ENCODE results near the genes ARMCX4, TCEAL2, ARMCX5, BEX3, H2BW1 and RNF128.

DNA sequence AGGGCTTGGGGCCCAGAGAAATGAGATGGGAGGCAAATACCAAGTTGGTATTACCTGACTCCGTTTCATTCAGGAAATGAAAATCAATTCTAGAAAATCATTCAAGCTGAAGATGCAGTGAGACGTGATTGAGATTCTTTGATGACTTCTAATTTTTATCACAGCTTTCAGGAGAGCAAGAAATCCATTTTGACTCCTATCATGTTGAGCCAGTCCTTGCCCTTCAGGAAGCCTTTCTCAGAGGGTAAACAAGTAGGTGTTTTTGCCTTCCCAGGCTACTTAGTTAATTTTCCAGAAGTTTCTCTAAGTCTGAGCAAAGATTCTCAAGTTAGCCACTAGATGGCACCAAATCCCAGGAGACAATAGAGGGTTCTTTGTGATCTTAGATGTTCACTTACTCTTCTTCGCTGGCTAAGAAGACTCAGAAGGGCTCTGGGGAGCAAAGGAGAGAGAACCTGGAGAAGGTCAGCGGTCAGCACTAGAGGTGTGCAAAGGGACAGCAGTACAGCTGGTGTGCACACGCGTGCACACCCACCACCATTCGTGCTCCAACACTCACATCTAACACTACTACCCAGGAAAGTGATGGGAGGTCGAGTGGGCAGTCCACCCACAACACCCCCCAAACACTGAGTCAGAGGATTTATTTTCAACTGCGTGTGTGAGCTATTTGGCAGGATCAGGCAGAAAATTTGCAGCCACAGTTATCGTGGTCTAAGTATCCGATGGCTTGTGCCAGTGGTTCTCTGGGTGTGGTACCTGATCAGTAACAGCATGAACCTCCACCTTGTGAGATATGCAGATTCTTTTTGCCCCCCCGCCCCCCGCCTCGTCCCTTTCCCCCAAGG, 7.5 kb downstream of the HNRNPH2 start:
- PRO-cap: no peak
- RAMPAGE, long total RNA, 3 experiments: no peak in any of the 3 experiments

DNA sequence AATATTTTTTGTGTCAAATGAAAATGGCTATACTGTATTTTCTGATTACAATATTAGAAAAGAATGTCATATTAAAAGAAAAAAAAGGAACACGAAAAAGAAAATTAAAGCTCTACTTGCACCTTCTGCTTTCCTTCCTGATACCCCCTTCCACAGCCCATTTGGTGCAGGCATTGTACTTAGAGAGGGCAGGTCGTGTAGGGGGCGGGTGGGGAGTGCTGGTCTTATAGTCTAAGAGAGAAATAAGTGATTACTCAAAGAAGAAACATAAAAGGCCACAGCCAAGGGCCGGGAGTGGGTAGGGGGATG, 459 bp upstream of the ARMCX4 start:
- PRO-cap: no peak
- RAMPAGE, long total RNA, 3 experiments: no peak in any of the 3 experiments

DNA sequence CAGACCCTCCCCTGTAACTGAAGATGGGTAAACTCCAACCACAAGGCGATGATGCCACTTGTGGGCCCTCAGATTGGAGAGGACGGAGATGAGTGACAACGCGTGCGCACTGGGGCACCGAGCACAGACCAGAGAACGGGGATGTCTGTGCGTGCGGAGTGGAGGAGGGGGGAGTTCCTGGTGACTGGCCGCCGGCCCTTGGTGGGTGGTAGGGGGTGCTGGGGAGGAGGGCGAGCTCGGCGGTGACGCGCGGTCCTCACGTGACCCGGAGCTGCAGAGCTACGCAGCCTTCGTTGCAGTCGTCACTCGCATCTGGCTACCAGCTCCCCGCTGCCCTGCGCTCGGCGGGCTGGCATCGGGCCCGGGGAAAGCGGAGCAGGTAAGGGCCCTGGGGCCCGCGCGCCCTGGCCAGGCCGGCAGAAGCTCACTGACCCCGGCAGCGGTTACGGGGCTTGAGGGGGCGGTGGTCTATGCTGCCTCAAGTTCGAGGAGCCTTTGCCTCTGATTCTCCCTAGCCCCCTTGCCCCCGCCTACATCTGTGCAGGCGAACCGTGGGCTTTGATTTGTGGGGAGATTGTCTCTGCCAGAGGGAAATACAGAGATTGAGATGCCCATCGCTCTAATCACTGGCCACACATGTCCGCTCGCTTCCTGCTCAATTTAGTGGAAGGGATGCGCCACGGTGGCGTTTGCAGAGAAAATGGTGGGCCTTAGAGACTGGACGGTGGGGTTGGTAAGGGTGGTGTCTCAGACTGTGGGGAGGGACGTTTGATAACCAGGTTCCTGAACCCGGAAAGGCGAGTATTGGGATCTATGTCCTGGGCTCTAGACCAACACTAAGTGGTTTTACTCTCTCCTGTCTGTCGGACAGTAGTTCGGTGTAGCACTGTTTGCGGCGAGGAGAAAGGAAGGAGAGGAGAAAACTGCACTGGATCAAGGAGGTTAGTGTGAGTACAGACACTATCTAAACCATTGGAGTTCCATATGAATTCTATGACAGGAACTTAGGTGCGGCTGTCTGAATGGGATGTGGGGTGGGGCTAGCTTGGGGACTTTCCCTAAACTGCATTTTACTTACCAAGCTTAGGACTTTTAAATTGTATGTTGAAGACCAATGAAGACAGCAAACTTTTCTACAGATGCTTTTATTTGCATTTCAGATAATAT, at the start of gene ARMCX4:
TSS of gene ARMCX4 (plus strand) at position 305 of the 1,167 bp plus-strand sequence.
- PRO-cap: bidirectional peak, plus-strand start at position 305 of the sequence, minus-strand start at position 200 of the sequence
- RAMPAGE, long total RNA, 3 experiments: start-site peak on the plus strand in 1 of 3 experiments, centred at position 304 of the sequence, 20 reads per replicate

- PRO-cap: no peak
- RAMPAGE, long total RNA, 3 experiments: no peak in any of the 3 experiments
These were observed 33.8 kb upstream of the ARMCX2 start for GRCh38 chrX:101693355-101693898.

DNA sequence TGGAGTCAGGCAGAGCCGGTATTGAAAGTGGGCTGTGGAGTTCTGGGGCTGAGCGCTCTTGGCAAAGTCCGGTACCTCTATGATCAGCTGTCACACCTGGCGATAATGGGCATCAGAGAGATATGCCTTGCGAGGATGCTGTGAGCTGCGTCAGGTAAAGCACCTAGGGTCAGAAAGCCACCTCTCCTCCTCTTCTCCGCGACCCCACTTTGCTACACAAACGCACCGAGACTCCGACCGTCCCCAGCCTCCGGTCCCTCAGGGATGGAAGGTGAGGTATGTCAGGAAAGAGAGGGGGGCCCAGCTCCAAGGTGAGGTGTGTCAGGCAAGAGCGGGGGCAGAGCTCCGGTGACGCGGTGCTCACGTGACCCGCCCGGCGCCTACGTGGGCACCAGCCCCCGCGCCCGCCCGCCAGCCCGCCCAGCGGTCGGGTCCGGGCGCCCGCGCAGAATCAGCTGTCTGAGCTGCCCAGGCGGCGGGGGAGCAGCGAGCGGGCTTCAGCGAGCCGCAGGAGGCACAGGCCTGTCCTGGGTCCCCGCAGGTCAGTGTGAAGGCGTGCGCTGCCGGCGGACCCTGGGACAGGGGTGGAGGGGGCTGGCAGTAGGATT, at the start of gene TCEAL2:
TSS of gene TCEAL2 (plus strand) at position 414 of the 608 bp plus-strand sequence.
- PRO-cap: unidirectional peak, plus-strand start at position 414 of the sequence
- RAMPAGE, long total RNA, 3 experiments: no peak in any of the 3 experiments

DNA sequence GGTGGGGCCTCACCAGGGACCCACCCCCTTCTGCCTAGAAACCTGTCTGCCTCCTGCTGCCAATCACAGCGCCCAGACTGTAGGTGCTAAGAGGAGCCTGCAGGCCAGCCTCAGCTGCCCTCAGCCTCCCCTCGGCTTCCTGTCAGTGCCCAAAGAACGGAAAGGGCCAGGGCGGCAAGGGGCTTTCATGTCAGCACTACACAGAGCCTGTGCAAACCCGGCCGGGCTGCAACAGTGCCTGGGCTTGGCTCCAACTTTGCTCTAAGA, 92.5 kb downstream of the NXF2 start:
- PRO-cap: no peak
- RAMPAGE, long total RNA, 3 experiments: no peak in any of the 3 experiments

DNA sequence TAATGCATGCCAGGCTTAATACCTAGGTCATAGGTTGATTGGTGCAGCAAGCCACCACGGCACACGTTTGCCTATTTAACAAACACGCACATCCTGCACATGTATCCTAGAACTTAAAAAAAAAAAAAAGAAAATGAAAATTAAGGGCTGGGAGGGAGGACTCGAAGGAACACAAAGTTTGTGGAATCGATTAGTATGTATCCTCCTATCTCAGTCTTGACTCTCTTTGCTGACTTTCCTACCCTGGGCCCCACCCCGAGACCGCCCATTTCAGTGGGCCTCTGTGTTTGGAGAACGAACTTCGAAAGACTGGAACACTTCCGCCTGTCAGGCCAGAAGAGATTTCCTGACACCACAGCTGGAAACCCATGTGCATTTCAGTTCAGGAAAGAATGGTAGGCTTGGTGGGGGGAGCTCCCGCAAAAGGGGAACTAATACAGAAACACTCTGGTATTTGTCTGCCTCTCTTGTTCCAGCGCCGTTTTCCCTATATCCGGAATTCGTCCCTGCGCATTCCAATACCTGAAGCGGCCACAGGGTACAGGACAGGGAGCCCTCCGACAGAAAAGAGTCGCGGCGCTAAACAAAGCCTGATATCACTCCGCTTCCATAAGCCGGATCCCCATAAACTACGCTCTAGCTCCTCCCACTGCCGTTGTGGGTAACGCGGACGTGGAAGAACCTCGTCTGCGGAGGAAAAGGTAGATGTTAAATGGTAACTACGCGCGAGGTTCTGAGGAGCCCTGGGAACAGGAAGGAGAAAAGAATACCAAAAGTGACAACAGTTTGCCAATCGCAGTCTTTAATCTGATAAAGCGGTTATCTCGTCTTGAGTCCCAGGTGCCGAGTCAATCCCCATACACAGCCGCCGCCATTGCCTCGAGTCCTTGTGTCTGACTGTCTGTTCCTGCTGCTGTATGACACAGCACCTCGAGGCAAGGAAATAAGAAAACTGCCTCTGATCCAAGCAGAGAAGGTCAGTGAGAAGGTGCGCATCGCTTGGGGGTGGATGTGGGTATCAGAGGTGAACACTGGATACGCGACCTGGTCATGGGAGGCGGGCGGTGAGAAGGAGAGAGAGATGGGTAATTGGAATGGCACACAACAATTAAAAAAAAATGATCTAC, at the start of gene ARMCX5:
TSS of gene ARMCX5 (plus strand) at position 644 of the 1,127 bp plus-strand sequence.
- PRO-cap: bidirectional peak, plus-strand start at position 655 of the sequence, minus-strand start at position 482 of the sequence
- RAMPAGE, long total RNA, 3 experiments: start-site peak on the plus strand in 3 of 3 experiments, centred at positions 646 to 650 of the sequence, 74 to 97 reads per replicate

GRCh38 chrX:103375923-103376698, at the start of gene BEX3:
BEX3 (plus strand) TSS chrX:103376538.
- PRO-cap: unidirectional peak, plus-strand start at chrX:103376538
- RAMPAGE, long total RNA, 3 experiments: start-site peak on the plus strand in 3 of 3 experiments, at chrX:103376501-103376542 at its widest, 168 to 214 reads per replicate

GRCh38 chrX:103674422-103675788, 11.6 kb downstream of the MORF4L2 start:
- PRO-cap: no peak
- RAMPAGE, long total RNA, 3 experiments: no peak in any of the 3 experiments

- PRO-cap: no peak
- RAMPAGE, long total RNA, 3 experiments: no peak in any of the 3 experiments
These were observed 1.4 kb downstream of the MORF4L2 start for GRCh38 chrX:103685131-103685403.

DNA sequence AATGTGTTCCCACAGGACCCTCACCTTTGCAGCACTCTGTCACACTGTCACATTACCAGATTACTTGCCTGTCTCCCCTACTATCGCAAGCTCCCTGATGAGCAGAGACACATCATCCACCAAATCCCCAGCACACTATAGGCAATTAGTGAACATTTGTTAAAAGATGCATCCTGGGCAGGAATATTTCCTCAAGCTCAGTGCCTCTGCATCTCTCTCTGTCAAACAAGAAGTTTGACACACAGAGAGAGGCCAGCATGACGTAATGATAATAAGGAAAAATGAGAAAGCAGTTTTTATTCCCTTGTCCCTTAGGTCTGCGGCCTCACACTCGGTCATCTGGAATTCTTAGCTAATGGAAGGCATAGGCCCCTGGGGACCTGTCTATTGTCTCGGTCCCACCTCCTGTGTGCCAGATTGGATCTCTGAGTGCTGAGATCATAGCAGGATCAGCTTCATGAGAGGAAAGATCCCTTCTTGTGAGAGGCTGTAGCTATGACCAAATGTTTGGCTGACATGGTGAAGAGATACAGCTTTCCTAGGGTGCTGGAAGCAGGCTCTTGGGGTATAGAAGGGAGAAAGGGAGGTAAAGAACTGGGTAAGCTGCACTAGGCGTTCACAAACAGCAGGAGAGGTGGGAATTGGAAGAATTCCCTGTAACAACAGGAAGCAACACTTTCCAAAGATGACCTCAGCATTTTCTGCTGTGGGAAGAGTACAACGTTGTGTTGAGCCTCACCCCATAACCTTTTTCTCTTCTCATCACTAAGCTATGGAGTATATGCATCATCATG, 20.1 kb downstream of the TMEM31 start:
- PRO-cap: no peak
- RAMPAGE, long total RNA, 3 experiments: no peak in any of the 3 experiments

GRCh38 chrX:104013657-104014103, at the start of gene H2BW1:
H2BW1 (minus strand) TSS chrX:104013708.
- PRO-cap: no peak
- RAMPAGE, long total RNA, 3 experiments: no peak in any of the 3 experiments

DNA sequence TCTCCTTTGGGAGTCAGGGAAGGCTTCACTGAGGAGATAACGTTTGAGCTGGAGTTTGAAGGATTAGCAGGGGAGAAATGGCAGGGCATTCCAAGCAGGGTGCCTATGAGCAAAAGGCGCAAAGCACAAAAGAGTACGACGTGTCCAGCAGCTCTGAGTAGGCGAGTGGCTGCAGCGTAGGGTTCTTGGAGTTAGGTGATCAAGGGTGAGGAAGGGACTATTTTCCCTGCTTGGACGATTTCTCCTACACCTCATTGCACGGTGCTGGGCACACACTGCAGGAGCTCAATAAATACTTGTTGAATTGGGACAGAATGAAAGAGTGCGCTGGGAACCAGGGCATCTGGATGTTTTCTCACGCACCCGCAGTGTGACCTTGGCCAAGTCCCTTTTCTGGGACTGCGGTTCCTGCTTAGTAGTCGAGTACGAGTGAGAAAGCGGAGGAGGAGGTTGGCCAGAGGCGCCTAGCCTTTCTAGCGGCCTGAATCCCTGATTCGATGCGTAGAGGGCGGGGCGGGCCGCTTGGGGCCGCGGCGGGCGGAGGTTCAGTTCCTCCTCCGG, 352 bp upstream of the FAM199X start:
- PRO-cap: bidirectional peak, plus-strand start outside the sequence, minus-strand start at position 401 of the sequence
- RAMPAGE, long total RNA, 3 experiments: no peak in any of the 3 experiments

DNA sequence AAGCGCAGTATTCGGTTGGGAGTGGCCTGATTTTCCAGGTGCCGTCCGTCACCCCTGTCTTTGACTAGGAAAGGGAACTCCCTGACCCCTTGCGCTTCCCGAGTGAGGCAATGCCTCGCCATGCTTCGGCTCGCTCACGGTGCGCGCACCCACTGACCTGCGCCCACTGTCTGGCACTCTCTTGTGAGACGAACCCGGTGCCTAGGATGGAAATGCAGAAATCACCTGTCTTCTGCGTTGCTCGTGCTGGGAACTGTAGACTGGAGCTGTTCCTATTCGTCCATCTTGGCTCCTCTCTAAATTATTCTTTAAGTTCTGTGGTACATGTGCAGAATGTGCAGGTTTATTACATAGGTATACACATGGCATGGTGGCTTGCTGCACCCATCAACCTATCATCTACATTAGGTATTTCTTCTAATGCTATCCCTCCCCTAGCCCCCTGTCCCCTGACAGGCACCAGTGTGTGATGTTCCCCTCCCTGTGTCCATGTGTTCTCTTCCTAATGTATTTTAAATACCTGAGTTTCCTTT, 310.3 kb downstream of the TEX13A start:
- PRO-cap: no peak
- RAMPAGE, long total RNA, 3 experiments: no peak in any of the 3 experiments

- PRO-cap: no peak
- RAMPAGE, long total RNA, 3 experiments: no peak in any of the 3 experiments
These were observed 8.6 kb upstream of the PWWP3B start for GRCh38 chrX:106159553-106159946.

DNA sequence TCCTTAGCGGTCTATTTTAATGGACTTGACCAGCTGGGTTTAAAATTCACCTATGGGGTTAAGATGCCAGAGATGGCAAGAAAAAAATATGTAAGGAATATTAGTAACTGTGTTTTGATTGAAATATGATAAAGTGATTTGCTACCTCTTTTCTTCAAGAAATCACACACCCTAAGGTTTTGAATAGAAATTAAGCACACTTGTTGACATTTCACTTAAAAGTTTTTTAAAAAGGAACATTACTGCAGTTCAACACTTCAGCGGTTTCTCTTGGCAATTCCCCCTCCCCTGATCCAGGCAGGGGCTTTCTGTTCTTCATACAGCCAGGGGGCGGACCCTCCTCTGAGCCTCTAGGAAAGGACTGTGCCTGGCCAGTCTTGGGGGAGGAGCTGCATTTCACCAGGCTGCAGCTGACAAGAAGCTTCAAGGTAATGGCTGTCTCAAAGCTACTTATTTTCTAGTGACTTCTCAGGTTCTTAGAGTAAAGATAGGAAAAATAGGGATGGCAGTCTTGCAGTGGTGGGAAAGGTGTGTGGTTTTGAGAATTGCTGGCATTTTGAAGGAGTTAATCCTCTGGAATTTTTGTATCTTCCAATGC, 33.3 kb downstream of the PWWP3B start:
- PRO-cap: no peak
- RAMPAGE, long total RNA, 3 experiments: no peak in any of the 3 experiments

DNA sequence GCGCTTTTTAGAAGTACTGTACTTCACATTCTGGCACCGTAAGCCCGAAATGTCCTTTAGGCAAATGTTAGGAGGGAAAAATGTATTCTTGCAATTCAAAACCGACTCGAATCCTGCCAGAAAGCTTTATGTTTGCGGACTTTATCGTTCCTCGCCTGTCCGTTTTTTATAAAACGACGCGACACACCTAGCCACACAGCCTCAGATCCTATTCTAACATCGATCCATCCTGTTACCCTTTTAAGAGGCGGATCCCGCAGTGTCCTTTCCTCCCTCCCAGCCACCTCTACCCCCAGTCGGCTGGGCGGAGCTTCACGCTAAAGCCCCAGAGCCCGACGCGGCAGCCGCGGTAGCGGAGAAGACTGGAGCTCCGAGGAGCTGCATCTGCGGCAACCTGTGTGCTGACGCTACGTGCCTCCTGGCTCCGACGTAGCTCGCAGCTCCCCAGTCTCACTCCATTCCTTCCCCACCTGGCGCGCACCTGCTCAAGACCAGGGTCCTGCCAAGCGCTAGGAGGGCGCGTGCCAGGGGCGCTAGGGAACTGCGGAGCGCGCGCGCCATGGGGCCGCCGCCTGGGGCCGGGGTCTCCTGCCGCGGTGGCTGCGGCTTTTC, at the start of gene RNF128:
TSS of gene RNF128 (plus strand) at position 347 of the 612 bp plus-strand sequence.
- PRO-cap: bidirectional peak, plus-strand start at position 328 of the sequence, minus-strand start at position 288 of the sequence
- RAMPAGE, long total RNA, 3 experiments: start-site peak on the plus strand in 2 of 3 experiments, centred at positions 331 to 335 of the sequence, 31 to 75 reads per replicate

DNA sequence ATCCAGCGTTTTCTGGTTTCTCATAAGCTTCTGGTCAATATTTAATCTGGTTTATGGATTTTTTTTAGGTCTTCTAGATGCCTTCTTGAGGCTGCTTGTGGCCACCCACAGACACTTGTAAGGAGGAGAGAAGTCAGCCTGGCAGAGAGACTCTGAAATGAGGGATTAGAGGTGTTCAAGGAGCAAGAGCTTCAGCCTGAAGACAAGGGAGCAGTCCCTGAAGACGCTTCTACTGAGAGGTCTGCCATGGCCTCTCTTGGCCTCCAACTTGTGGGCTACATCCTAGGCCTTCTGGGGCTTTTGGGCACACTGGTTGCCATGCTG, 7.7 kb downstream of the CLDN2 start:
- PRO-cap: no peak
- RAMPAGE, long total RNA, 3 experiments: no peak in any of the 3 experiments

- PRO-cap: no peak
- RAMPAGE, long total RNA, 3 experiments: no peak in any of the 3 experiments
These were observed 765 bp downstream of the MORC4 start for GRCh38 chrX:106998968-106999925.

GRCh38 chrX:107205610-107206194, 531 bp downstream of the NUP62CL start:
- PRO-cap: no peak
- RAMPAGE, long total RNA, 3 experiments: no peak in any of the 3 experiments

All from gastrocnemius medialis (tissue), 3 donors.